Parietal lobe (tissue), 2 donors: ENCODE measurements around a stretch of chr17.

DNA sequence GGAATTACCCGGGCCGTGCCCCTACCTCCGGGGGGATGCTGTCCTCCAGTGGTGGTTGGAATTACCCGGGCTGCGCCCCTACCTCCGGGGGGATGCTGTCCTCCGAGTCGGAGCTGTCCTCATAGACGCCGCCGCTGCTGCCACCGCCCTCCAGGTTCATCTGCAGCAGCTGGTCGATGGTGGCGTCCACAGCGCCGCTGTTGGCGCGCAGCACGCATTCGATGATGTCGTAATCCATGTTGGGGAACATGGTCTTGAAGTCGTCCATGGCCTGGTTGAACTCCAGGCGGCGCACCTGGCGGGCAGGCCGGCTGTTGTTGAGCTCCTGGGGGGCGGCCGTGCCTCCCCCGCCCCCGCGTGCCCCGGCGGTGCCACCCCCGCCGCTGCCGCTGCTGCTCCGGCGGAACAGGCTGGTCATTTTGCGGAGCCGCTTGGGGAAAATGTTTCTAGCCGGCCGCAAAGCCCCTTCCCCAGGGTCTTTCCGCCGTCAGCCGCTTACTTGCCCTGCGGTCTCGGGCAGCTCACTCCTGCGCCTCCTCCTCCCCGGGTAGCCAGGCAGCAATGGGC lies 35.4 kb upstream of the MRPS23 start:
- RAMPAGE, long total RNA: no peak

DNA sequence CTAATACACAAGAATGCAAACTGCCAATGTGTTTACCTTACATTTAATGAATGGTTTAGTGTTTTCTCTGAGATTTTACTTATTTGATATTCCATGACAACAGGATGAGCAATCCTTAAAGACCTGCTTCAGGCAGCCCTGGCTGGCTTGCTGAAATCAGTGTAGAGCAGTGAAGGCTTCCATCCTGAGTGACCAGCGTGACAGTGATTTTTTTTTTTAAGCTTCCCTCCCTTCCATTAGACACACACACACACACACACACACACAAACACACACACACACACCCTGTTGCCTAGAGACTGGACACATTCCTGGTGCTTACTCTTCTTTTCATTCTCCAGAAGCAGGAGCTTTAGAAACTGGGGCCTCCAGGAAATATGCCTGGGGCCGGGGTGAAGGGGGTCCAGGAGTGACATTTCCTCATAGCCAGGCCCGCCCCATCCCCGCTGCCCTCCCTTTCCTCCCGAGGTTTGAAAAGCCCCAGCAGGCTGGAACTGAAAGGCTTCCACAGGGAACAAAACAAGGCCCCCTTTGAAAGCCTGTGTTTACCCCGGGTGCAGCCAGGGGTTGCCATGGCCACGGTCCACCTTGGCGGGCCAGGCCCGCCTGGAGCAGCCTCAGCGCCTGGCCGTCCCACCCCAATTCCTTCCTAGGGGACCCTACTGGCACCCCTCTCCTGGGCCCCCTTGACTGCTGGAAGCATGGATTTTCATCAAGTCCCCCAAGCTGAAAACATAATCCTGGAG lies 19.9 kb downstream of the CUEDC1 start:
- RAMPAGE, long total RNA: no peak

- RAMPAGE, long total RNA: no peak
Observed at GRCh38 chr17:57939783-57940605, 15.2 kb downstream of the CUEDC1 start.

DNA sequence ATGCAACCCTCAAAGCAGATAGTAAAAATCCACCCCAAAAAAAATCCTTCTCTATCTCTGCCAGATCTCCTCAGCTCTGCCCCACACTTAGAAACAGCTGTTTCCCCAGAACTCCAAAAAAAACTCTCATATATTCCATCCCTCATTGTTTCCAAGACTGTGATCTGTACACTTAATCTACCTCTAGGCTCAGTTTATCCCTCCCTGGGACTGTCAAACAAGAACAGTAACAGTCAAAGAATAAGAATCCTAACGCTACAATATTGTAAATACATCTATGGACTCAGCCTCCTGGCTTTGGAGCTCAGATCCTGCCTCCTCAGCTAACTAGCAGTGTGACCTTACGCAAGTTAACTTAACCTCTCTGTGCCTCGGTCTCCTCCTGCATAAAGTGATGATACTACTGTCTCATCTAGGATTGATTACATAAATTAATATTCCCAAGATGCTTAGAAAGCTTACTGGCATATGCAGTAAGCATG lies 11.5 kb downstream of the CUEDC1 start:
- RAMPAGE, long total RNA: no peak

DNA sequence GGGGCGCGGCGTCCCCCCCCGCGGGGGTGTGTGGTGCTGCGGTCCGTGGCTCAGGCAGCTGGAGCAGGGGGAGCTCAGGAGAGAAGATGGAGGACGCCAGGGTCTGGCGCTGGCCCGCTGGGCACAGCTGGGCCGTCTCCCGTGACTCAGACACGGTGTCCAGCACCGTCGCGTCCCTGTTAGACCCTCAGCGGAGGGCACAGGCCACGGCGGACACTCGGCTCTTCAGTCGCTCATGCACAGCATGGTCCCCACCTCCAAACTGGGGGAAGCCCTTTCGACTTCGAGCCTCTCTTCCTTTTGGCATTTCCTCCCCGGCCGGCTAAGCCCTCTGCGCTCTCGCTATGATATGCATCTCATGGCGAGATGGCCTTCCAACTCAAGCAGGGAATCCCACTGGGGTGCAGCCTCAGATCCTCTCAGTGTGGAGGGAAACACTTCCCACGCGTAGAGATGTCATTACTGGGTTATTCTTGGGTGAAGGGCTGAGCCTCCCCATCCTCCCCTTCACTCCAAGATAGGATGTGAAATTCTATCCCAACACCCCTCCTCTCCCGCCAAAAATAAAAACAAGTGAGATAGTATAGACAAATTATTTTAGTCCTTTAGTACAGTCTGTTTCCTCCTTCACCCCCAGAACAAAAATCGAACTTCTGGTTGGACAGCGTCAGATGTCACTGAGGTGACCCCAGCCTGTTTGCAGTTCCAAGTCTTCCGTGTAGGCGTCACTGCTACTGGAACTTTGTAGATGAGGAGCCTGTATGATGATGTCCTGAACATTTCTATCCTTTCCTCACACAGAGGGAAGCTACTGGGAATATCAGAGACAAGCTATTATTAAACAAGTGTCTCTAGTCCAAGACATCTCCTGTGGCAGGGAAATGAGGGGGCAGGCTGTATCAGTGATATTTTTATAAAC lies 664 bp upstream of the VEZF1 start:
- RAMPAGE, long total RNA: no peak

GRCh38 chr17:57995208-57996157 lies 7.4 kb upstream of the VEZF1 start:
- RAMPAGE, long total RNA: no peak

DNA sequence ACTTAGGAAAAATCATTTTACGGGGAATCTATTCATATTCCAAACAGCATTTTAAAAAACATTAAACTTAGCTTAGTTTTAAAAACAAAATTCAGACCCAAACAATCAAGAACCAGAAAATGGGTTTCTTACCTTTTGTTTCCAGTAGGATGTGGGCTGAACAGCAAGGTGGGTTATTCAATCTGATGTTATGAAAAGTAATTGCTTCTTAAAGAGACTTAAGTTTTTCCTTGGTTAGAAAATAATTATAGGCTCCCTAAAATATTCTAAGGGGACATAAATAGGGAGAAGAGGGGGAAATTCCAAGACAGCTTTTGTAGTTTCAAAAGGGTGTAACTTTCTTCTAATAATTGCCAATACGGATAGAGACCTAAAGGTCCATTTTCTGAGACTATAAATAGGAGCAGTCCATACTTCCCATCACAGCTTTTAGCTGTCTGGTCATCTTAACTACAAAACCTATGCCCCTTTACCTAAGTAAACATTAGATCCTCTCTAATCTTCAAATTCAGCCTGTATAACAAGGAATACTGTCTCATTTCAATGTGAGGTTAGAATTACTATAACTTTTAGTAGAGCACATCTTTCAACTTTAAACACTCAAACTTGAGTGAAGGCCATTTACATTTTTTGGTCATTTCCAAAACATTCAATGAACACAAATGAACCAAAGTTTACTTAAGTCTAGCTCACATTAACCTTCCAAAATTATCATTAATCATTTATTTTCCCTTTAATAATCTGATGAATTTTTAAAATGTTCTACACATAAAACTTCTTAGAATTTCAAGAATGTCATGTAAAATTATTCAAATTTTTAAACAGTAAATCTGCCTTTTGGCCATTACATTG lies 5.5 kb downstream of the SRSF1 start:
- RAMPAGE, long total RNA: no peak

GRCh38 chr17:58278330-58279509 lies 2.0 kb downstream of the MPO start:
- RAMPAGE, long total RNA: no peak

GRCh38 chr17:58309066-58309584 lies 19.5 kb downstream of the TSPOAP1 start:
- RAMPAGE, long total RNA: no peak

DNA sequence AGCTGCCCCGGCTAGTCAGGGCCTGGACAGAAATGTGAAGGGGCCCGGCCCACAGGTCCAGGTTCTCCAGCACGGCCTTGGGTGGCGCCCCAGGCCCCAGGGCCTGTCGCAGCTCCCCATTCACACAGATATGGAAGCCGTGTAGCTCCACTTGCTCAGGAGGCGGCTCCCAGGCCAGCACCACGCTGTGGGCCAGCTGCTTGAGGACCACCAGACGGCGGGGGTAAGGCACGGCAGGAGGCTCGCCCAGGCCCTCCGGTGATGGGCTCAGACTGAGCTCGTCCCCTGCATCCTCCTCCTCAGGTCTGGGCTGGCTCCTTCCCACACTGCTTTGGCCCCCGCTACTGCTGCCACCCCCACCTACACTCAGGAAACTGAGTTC lies 16.4 kb downstream of the TSPOAP1 start:
- RAMPAGE, long total RNA: no peak

DNA sequence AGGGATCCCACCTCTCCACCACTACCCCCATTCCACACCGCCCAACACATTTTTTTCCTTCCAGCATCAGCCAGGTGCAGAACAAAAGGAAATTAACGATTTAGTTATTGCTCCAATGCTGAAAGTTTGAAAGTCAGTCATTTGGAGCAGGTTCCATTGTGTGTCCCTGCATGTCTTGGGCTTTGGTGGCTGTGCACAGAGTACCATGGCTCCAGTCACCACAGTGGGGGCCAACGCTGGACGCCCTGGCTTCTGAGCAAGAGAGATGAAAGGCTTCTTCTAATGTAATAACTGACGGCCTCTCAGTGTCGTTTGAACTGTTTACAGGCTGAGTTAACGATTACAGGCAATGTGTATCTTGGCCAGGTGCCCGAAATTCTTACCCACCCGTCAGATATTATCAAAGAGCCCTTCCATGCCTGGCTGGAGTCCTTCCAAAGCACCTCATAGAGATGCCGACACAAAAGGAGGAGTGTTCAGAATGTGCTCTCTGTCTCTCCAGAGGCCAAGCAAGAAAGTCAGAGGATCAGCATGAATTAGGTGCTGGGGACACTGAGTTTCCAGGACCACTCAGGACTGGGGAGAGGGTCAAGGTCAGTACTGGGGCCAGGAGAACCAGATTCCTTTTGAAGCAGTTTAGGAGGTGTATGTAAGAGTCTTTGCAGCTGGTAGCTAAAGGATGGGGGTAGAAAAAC lies 25.9 kb downstream of the RNF43 start:
- RAMPAGE, long total RNA: no peak

- RAMPAGE, long total RNA: no peak
Observed at GRCh38 chr17:58487420-58488165, 615 bp downstream of the HSF5 start.

- RAMPAGE, long total RNA: no peak
Observed at GRCh38 chr17:58509037-58509702, 5.3 kb downstream of the MTMR4 start.

GRCh38 chr17:58517449-58518476 lies 3.3 kb upstream of the MTMR4 start:
- RAMPAGE, long total RNA: no peak

DNA sequence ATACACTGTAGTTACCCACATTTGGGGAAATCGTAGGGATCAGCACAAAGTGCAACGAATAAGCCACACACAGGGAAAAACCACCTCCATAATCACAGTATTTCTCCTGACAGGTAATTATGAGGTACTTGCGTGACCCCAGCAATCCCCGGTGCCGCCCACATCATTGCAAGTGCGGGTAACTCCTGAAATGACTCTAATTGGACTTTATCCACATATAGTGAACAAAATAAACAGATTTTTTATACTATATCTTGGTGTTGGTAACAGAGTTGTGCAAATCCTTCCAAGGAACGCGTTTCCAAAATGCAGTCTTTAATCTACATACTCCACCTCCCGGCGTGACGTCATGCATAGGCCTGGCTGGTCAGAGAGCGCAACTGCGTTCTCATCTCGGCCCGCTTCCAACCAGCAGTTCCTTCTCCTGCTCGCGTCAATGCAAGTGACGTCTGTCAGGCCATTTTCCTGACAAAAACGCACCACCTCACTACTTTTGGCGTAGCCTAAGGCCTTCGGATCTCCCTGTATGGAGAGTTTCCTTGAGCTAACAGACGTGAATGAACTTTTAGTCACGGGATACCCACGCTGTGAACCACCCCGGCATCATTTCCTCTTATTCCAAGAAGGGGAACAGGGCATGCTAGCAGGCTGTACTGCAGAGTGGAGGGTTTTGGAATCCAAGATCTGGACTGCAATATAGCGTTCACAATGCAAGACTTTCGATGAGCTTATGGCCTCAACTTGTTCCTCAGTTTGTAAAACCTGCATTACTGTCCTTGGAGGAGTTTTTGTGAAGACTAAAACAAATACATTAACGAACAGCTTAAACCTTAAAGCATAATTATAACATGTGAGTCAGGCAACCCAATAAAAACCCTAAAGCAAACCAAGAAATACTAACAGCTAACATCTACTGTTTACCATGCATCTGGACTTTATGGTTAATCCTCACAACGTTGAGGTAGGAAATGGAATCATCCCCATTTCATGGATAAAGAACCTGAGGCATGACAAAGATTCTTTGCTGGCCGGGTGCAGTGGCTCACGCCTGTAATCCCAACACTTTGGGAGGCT lies 24.9 kb downstream of the IGBP1C start:
- RAMPAGE, long total RNA: no peak

DNA sequence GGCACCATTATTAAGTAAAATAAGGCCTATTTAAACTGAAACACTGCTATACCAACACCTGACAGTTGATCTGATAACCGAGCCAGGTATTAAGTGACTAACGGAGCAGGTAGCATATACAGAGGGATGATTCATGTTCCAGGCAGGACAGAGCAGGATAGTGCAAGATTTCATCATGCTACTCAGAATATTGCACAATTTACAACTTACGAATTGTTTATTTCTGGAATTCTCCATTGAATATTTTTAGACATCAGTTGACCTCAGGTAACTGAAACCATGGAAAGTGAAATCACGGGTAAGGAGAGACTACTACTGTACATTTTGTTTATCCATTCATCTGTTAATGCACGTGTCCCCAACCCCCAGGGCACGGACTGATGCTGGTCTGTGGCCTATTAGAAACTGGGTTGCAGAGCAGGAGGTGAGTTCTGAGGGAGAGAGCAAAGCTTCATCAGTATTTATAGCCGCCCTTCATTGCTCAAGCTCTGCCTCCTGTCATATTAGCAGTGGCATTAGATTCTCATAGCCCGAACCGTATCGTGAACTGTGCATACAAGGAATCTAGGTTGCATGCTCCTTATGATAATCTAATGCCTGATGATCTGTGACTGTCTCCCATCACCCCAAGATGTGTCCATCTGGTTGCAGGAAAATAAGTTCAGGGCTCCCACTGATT lies 14.4 kb upstream of the PPM1E start:
- RAMPAGE, long total RNA: no peak

- RAMPAGE, long total RNA: no peak
Observed at GRCh38 chr17:59350708-59351062, 19.2 kb downstream of the YPEL2 start.

- RAMPAGE, long total RNA: no peak
Observed at GRCh38 chr17:59356994-59357669, 25.7 kb downstream of the YPEL2 start.

DNA sequence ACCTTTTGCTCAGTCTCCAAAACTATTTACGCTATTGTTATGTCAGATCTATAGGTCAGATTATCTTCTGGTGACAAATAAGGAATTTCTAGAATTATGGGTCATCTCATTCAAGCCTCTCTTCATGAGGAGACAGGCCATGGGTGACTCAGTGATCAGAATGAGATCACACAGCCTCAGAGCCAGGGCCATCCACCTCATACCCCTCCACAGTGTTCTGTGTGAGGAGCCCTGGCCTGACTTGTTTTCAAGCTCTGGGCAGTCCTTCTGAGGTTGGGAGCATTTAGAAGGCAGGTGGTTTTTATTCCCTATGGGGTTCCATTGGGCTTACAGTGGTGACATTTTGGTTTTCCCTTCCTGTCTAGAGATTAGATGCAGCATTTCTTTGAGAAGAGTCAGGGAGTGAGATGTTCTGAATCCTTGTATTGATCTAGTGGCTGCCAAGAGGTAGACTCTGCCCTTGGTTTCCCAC lies 26.5 kb downstream of the YPEL2 start:
- RAMPAGE, long total RNA: no peak

DNA sequence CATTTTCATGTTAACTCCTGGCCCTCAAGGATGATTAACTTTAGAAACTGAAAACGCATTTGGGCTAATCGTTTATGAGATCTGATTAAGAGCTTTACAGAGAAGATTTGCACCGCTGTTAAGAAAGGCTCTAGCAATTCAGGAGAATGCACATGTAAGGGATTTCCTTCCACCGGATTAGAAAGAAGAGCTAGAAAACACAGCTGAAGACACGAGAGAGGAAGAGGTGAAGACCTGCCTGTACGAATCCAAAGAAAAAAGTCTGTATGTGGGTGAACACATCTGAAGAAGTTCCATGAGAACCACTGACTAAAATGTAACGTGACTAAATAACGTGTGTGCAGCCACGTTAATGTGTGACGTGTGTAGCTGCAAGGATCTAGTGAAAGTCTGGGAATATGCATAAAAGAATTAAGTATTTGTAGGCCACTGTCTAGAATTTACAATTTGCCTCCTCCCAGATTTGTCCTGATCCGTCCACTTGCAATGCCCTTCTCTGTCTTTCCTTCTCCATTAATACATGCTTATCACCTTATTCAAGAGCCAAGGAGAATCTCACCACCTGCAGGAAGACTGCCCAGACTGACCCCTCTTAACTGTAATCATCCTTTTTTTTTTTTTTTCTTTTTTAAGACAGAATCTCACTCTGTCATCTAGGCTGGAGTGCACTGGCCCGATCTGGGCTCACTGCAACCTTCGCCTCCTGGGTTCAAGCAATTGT lies 106.6 kb downstream of the YPEL2 start:
- RAMPAGE, long total RNA: no peak